Mesenchymal stem cell of the bone marrow (primary cell): ENCODE data around the gene HMGCR.

- CAGE, long polyA plus RNA = no peak
Measured at GRCh38 chr5:72849115-72849436, 32.6 kb downstream of the TNPO1 start.

GRCh38 chr5:72909894-72910347, 45.9 kb upstream of the FCHO2 start:
- CAGE, long polyA plus RNA = no peak

DNA sequence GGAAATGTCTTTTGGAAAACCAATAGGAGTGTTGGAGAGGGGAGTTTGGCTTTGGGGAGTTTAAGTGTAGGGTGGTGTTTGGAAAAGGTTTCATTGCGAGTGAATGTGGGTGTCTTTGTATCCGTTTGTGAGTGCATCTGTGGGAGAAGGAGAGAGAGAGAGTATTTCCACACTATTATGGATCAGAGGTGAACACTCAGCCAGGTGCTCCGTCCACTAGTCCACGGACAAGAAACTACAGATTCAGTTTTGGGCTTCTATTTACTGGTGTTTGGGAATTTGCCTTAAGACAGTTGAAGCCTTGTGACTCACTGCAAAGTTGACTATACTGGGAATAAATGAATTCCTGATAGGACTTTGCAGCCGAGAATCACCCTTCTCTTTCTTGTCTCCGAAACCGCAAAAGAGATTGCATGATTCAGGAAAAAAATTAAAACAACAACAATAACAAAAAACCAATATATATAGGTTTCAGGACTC, 626 bp downstream of the TMEM171 start:
- CAGE, long polyA plus RNA = no peak

- CAGE, long polyA plus RNA = no peak
Measured at GRCh38 chr5:73749666-73750649, 124.0 kb downstream of the ARHGEF28 start.

DNA sequence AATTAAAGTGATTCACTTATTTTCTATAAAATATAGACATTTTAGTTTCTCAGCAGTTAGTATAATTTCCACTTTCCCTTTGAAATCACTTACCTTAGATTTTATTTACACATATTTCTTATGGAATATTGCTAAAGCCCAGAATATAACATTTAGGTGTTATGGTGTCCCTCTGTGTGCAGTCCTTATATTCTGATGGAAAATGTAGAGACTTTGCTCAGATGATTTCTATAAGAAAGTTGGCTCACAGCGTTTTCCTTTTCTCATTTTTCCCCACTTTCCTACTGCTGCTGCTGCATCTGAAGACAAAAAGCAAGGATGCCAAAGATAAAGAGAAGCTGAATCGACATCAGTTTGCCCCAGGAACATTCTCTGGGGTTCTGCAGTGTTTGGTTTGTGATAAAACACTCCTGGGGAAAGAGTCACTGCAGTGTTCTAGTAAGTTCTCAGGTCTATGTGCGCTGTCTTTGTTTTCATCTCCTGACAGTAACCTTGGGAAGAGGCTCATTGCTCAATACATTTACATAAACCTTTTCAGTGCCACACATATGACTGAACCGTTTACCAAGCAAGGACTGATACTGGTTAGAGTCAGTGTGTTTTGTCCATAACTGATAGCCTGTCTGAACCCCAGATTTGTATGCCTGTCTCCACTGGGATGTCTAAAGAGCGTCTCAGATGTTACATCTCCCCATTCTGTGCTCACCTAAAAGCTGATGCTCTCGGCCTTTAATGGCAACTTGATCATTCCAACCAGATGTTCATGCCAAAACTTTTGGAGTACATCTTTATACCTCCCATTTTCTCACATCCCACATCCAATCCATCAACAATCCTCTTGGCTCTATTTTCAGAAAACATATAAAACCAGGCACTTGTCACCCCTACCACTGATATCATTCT, 232.0 kb downstream of the ARHGEF28 start:
- CAGE, long polyA plus RNA = no peak

- CAGE, long polyA plus RNA = no peak
Measured at GRCh38 chr5:74206685-74207254, 433.8 kb downstream of the ENC1 start.

GRCh38 chr5:74631567-74632480, 8.7 kb downstream of the ENC1 start:
- CAGE, long polyA plus RNA = no peak

DNA sequence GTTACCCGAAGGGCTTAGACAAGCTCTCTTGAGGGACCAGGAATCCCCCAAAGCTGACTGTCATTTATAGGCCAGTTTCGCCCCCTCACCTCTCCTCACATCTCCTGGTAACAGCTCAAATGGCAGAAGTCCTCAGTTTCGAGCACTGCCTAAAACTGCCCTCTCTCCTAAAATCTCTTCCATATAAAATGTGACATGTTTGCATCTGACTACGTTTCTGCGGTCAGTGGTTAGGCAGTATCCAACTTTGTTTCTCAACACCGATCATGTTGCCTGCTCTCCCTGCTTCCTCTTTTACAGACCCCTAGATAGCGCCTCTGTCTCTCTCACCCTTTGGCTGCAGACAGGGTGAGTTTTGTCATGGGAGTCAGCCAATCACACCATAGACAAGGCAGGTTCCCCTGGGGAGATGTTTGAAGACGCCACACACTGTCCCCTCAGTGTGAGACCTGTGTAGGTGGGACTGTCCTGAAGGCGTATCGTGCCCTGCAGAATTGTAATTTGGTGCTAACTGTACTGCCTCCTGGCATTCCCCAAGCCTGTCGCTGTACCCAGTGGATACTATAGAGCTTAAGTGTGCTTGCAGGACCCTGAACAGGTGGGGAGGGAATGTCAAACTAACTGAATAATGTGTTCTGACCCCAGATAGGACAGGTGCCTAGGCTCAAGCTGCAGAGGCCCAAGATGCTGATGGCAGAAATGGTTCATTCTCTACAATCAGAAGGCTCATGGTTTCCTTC, 1.0 kb downstream of the HEXB start:
- CAGE, long polyA plus RNA = no peak

DNA sequence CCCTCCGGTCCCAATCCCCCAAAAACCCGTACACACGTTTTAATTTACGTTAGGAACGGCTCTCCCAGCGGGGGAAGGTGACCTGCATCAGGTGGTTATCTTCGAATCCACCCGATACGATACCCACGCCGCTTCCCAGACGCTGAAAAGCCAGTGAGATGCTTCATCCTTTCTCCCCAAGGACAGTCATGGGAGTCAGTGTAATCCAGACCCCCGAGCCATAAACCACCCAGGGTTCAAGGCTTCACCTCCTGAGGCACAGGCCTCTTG, 958 bp downstream of the FAM169A start:
- CAGE, long polyA plus RNA = no peak

DNA sequence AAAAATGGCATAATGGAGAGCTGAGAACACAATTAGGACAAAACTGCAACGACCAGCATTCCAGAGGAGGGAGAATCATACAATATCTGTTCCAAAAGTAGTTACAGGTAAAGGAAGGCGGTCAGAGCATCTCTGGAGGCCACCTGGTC, 749 bp downstream of the FAM169A start:
- CAGE, long polyA plus RNA = no peak

GRCh38 chr5:74931490-74931743, 65.2 kb upstream of the FAM169A start:
- CAGE, long polyA plus RNA = no peak

- CAGE, long polyA plus RNA = no peak
Measured at GRCh38 chr5:74966614-74967250, 85.6 kb downstream of the GCNT4 start.

DNA sequence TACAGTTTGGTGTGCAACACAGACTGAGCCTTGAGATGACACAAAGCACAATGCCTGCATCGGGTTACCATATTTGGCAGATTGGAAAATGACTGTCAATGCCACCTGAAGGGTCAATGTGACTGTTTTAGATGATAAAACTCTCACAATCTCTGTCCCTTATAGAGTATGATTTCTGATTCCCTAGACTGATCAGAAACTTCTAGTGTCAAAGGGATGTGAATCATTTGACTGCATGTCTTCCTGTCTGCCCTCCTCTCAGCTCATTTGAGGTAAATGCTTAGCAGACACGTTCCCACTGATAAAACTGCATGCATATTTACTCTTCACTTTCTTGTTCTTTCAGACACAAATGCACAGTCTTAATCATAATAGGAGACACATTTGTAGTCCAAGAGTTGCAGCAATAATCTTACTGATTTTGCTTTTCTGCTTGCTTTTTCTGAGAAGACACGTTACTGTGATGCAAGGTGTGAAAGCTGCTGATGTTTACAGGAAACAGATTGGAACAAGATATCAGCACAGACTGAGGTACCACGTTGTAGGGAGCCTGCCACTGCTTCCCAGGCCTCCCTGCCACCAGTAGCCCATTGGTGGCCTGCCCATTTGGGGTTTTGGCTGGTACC, 77.8 kb downstream of the GCNT4 start:
- CAGE, long polyA plus RNA = no peak

DNA sequence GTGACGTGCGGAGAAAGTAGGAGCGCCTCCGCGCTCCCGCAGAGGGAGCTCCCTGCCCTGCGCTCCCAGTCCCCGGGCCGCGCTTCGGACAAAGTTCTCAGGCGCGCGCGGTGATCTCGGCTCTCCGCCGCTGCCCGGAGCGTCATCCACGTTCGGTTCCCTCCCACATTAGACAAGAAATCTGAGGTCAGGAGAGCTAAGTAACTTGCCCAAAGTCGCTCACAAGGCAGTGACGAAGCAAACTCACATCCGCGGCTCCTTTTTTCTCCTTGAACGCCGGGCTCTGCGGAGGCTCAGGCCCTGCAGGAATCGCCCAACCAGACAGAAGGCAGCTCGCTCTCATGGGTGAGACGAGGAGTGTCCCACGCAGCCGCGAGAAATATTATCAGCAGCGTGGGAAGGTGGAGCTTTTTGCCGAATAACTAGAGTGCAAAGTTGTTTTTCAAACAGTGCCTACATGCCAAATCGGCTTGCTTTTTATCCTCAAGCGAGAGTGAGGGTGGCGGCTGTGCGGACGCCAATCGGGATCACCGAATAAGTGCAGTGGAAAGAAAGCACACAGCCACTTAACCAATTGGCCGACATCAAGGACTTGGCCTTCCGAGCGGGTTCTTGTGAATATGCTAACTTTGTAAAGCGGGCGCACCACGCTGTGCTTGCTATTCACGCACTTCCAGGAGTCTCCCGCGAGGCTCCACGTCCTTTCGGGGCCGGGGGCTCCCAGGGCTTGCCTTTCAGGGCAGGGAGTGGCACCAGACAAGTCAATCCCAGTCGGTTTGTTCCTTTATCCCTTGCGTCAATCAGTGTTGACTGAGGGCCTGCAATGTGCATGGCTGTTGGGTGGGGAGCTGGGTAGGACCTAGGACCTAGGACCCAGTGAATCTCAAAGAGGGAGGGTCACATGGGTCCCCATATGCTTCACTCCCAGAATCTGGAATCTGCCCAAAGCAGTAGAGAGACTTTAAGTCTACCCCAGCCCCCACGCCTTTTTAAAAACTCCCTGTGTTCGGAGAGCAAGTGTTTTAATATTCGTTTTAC, 1.7 kb upstream of the GCNT4 start:
- CAGE, long polyA plus RNA = no peak

DNA sequence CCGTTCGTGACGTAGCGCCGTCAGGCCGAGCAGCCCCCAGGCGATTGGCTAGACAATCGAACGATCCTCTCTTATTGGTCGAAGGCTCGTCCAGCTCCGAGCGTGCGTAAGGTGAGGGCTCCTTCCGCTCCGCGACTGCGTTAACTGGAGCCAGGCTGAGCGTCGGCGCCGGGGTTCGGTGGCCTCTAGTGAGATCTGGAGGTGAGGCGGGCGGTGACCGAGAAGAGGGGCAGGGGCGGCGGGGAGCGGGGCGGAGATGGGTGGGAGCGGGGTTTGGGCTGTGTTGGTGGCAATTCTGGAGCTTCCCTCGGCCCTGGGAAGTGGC, at the start of gene HMGCR:
Gene HMGCR, plus strand, starts transcription at position 121 of the 325 bp plus-strand sequence.
- CAGE, long polyA plus RNA = no peak

DNA sequence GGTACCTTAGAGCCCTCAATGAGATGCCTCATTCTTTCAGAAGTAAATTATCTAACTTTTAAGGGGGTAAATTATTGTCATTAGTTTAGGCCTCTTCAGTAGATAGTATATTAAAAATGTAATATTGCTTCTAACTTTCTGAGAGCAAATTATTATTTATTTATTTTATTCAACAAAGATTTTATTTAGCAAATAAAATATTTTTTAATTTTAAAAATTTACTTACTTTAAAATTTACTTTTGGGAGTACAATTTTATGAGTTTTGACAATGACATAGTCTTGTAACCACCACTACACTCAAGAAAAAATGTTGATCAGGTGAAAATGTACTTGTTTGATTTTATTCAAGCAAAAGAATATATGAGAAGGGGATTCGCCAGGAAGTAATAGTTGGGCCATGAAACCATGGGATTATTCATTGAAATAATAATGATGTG, 11.0 kb downstream of the HMGCR start:
- CAGE, long polyA plus RNA = no peak

- CAGE, long polyA plus RNA = no peak
Measured at GRCh38 chr5:75405246-75405847, 68.3 kb downstream of the HMGCR start.

- CAGE, long polyA plus RNA = no peak
Measured at GRCh38 chr5:75500782-75501537, 10.5 kb downstream of the CERT1 start.

GRCh38 chr5:75510460-75511114, 842 bp downstream of the CERT1 start:
- CAGE, long polyA plus RNA = no peak

DNA sequence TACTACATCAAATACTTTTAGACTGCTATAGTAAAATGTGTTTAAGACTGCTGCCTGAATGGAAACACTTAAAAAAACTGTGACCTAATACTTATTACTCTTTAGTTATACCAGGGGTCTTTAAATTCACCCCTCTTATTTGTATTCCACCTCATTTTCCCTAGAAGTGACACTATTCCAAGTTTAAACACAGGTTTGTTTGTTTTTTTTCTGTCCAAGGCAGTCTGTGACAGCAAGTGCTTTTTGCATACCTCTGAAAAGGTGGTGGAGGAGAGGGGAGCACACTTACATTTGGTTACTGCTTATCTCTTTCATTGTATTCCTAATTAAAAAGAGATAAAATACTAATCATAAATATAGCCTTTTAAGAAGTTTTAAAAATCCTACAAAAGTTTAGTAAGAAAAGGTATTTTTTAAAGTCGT, 36.7 kb upstream of the ANKDD1B start:
- CAGE, long polyA plus RNA = no peak